Thyroid gland (tissue), 7 donors: ENCODE data around the genes ZMAT5, ASCC2, SEC14L4 and SEC14L6.

GRCh38 chr22:29673274-29673473 is 46.6 kb upstream of the CABP7 start:
- PRO-cap, 2 experiments, result no peak in any of the 2 experiments
- RAMPAGE, long total RNA, 5 experiments, result no peak in any of the 5 experiments

DNA sequence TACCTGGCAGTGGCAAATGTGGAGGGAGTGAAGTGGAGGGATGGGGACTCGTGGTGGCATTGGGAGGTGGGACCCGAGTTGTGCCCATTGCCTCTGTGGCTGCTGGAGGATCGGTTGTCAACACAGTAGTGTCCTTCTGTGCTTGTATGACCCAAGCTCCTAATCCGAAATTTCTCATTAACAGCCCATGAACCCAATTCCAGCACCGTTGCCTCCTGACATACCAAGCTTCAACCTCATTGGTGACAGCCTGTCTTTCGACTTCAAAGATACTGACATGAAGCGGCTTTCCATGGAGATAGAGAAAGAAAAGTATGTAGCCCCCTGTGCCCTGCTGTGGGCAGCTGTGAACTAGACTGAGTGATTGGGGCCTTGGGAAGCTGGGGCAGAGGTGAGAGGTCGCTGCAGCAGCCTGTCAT is 41.8 kb upstream of the CABP7 start:
- PRO-cap, 2 experiments, result no peak in any of the 2 experiments
- RAMPAGE, long total RNA, 5 experiments, result no peak in any of the 5 experiments

- PRO-cap, 2 experiments, result peak in 2 of 2 experiments; most common minus-strand start chr22:29767007 (in 2)
- RAMPAGE, long total RNA, 5 experiments, result start-site peak on the minus strand in 4 of 5 experiments, at chr22:29766937-29767000 at its widest, 58 to 462 reads per replicate
These were observed at the start of gene ZMAT5 for GRCh38 chr22:29766240-29767151. Gene ZMAT5, minus strand, starts transcription at chr22:29767007.

DNA sequence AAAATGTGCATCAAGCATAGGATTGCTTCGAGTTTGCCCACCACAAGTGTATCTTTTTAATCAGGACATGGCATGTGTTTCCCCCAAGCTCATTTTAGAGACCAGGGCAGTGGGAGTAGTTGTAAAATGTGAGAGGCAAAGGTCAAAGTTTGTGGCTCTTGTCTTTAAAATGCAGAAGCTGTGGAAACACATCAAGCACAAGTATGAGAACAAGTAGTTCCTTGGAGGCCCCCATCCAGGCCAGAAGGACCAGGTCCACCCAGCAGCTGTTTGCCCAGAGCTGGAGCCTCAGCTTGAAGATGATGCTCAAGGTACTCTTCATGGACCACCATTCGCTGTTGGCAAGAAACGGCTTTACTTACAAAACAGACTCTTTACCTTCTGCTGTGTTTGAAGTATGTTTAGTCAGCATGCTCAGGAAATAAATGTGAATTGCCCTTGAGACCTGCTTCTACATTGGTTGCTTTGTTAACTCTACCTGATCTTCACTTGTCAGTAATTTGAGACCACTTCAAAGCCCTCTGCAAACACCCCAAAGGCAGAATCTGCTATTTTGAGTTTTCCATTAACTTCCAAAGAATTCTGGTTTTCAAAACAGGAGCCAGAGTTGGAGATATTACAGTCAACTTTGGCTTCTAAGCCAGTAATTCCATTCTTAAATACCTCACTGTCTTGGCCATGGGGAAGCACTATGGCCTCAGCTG is 2.5 kb downstream of the UQCR10 start:
- PRO-cap, 2 experiments, result no peak in any of the 2 experiments
- RAMPAGE, long total RNA, 5 experiments, result no peak in any of the 5 experiments

DNA sequence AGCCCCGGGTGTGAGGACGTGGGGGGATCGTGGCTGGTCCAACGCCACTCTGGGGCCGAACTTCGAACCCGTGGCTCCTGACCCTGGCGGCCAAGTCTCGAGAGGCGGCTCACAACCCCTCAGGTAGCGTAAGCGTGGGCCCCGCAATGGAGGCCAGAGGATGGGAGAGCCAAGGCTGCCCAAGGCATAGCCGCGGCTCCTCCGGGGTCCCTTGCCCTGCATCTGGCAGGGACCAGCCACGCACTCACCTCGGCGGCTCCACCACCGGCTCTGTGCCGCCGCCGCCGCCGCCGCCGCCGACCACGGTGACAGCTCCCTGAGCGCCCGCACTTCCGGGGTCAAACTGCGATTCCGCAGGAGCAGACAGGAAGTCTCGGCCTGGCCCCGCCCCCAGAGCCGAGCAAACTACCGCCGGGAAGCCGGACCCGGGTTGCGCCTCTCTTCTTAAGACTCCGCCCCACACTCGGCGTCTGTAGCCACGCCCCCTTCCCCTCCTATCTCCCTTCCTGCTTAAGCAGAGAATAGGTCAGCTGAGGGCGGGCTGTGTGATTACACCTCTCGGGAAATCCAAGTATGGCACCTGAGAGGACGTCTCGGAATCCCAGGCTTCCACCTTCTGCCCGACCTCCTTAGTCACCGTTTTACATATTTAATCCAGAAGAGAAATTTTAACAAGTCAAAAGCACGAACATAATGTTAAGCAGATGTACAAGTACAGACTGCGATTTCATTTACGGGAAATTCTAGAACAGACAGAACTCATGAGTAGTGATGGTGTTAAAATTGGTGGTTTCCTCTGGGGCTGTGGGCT is at the start of gene ASCC2:
ASCC2 (minus strand) TSS at position 345 of the 811 bp plus-strand sequence.
- PRO-cap, 2 experiments, result peak in 2 of 2 experiments; most common plus-strand start position 524 of the sequence (in 2); most common minus-strand start position 326 of the sequence (in 2)
- RAMPAGE, long total RNA, 5 experiments, result start-site peak on the minus strand in 4 of 5 experiments, centred at positions 312 to 321 of the sequence, 201 to 1,956 reads per replicate

DNA sequence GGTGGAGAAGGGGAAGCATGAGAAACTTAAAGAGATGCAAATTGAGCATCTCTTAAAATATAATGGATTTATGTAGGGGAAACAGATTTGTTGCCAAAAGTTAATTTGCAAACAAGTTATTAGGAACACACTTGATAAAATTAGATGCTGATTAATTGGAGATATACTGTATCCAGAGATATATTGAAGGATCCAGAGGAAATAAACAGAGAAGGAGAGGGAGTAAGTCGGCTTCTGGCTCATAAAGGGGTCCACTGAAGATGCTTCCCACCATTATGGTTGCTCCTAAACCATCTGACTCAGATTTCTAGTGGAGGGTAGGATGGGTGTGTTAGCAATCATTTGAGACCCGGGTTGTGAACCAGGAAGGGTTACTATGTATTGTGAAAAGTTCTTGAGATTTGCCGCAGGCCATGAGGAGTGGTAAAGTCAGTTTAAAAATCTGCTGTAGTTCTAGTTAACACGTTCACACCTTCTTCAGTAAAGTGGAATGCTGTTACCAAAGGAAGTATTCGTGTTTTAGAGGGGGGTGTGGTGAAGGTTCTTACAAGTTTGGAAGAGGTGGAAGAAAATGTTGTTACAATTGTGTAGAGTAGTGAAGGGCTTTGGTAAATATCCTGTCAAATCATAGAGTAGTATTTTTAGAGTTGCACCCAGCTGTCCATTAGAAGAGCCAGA is 2.5 kb downstream of the MTMR3 start:
- PRO-cap, 2 experiments, result no peak in any of the 2 experiments
- RAMPAGE, long total RNA, 5 experiments, result no peak in any of the 5 experiments

- PRO-cap, 2 experiments, result no peak in any of the 2 experiments
- RAMPAGE, long total RNA, 5 experiments, result no peak in any of the 5 experiments
These were observed 32.9 kb upstream of the HORMAD2 start for GRCh38 chr22:30047272-30047878.

GRCh38 chr22:30208700-30209496 is 37.7 kb downstream of the LIF start:
- PRO-cap, 2 experiments, result no peak in any of the 2 experiments
- RAMPAGE, long total RNA, 5 experiments, result no peak in any of the 5 experiments

GRCh38 chr22:30212385-30212876 is 34.1 kb downstream of the LIF start:
- PRO-cap, 2 experiments, result peak in 1 of 2 experiments; most common plus-strand start chr22:30212793 (in 1); most common minus-strand start chr22:30212623 (in 1)
- RAMPAGE, long total RNA, 5 experiments, result no peak in any of the 5 experiments

DNA sequence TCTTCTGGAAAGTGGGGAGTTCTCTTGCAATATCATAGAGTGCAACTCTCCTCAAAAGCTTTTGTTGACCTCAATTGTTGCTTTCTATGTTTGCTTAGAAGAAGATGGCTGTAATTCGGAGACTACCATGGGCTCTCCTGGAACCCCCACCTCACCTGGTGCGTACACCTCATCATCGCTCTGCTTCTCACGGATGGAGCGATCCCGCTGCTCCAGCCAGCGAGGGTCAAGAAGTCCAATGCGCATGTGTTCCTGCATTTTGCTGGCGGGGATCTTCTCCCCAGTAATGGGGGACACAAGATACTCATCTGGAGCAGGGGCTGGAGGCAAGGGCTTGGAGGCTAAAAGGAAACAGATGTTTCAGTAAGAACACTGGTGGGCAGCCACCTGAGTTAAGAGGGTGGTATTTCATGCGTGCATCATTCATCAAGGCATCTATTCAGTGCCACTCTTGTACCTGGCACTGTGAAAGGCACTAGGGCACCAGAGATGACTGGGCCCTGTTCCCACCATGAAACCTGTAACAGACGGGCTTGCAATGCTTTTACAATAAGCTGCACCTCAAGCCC is 13.4 kb upstream of the TBC1D10A start:
- PRO-cap, 2 experiments, result no peak in any of the 2 experiments
- RAMPAGE, long total RNA, 5 experiments, result no peak in any of the 5 experiments

GRCh38 chr22:30341002-30341967 is 14.5 kb upstream of the TBC1D10A start:
- PRO-cap, 2 experiments, result no peak in any of the 2 experiments
- RAMPAGE, long total RNA, 5 experiments, result no peak in any of the 5 experiments

- PRO-cap, 2 experiments, result no peak in any of the 2 experiments
- RAMPAGE, long total RNA, 5 experiments, result no peak in any of the 5 experiments
These were observed 2.4 kb downstream of the SF3A1 start for GRCh38 chr22:30354170-30354750.

DNA sequence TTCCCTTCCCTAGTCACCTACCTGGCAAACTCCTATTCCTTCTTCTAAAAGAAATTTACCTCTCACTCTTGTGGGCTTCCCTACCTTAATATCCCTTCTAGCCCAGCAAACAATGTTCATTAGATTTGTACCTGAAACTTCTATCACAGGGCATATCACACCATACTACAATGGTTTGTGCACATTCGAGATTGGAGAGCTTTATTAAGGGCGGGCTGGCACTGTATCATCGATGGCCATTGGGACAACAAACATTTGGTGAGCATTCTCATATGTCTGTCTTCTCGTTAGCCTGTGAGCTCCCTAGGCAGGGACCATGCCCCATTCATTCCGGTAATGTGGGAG is 817 bp downstream of the SF3A1 start:
- PRO-cap, 2 experiments, result no peak in any of the 2 experiments
- RAMPAGE, long total RNA, 5 experiments, result no peak in any of the 5 experiments

GRCh38 chr22:30362369-30363151 is 5.8 kb downstream of the CCDC157 start:
- PRO-cap, 2 experiments, result no peak in any of the 2 experiments
- RAMPAGE, long total RNA, 5 experiments, result no peak in any of the 5 experiments

DNA sequence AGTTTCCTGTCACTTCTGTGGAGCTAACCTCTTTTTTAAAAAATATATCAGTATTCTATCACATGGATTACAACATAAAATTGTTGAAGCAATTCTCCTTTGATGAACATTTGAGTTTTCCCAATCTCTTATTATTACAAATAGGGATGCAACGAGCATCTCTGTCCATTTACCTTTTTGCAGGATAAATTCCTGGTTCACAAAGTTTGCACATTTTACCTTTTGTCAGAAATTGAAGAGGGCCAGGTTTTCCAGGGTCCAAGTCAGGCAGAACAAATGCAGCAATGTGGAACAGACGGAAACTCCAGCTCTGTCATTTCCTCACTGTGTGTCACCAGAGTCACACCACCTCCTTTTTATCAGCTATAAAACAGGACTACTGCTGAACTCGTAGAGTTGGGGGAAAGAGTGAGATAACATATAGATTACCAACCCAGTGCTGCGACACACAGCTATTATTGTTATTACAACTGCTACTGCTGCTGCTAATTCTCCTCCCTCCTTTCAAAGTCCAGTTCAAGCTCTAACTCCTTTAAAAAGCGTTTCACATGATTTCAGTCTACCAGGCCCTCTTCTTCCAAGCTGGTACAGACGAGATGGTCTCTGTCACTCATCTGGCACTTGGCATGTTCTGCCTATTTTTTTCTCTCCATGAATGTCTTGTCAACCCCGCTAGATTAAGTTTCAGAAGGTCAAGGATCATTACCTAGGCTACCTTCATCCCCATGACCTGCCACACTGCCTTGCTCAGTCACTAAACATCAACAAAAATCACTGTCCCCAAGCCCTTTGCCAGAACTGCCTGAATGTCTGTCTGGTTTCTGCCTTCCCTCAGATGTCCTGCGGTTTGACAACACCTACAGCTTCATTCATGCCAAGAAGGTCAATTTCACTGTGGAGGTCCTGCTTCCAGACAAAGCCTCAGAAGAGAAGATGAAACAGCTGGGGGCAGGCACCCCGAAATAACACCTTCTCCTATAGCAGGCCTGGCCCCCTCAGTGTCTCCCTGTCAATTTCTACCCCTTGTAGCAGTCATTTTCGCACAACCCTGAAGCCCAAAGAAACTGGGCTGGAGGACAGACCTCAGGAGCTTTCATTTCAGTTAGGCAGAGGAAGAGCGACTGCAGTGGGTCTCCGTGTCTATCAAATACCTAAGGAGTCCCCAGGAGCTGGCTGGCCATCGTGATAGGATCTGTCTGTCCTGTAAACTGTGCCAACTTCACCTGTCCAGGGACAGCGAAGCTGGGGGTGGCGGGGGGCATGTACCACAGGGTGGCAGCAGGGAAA is 3.7 kb upstream of the MTFP1 start:
- PRO-cap, 2 experiments, result peak in 1 of 2 experiments; most common plus-strand start position 394 of the sequence (in 1)
- RAMPAGE, long total RNA, 5 experiments, result no peak in any of the 5 experiments

DNA sequence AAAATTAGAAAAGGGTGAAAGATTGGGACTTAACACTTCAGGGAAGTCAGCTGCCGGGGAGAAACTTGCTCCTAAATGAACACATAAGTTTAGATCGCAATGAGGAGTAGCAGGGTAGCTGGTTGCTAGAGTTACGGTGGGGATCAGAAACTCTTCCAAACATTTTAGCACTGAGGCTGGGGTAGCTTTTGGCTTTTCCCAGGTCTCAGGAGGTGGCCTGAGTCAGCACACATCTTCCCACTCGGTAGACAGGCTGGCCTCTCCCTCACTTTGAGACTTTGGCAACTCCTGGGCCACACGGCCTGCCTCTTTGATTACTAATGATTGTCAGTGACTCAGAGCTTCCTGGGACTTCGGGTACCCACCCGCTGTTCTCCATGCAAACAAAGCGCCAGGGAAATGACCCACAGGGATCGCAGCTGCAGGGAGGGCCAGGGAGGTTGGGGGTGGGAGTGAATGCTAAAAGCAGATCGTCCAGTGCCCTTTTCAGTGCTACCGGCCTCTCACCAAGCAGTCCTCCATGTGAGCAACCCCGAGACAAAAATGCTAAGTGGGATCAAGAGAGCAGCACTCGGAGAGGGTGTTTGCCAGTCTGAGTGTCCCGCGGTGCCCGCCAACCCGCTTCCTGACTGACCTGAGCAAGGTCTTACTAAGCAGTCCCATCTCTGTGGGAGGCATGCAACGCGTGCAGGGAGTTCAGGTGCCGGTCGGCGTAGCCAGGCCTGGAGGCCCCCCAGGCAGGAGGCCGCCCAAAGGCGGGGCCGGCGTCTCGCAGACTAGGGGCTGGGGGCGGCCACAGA is 2.6 kb upstream of the MTFP1 start:
- PRO-cap, 2 experiments, result peak in 2 of 2 experiments; most common plus-strand start position 386 of the sequence (in 2); most common minus-strand start position 219 of the sequence (in 1)
- RAMPAGE, long total RNA, 5 experiments, result no peak in any of the 5 experiments

DNA sequence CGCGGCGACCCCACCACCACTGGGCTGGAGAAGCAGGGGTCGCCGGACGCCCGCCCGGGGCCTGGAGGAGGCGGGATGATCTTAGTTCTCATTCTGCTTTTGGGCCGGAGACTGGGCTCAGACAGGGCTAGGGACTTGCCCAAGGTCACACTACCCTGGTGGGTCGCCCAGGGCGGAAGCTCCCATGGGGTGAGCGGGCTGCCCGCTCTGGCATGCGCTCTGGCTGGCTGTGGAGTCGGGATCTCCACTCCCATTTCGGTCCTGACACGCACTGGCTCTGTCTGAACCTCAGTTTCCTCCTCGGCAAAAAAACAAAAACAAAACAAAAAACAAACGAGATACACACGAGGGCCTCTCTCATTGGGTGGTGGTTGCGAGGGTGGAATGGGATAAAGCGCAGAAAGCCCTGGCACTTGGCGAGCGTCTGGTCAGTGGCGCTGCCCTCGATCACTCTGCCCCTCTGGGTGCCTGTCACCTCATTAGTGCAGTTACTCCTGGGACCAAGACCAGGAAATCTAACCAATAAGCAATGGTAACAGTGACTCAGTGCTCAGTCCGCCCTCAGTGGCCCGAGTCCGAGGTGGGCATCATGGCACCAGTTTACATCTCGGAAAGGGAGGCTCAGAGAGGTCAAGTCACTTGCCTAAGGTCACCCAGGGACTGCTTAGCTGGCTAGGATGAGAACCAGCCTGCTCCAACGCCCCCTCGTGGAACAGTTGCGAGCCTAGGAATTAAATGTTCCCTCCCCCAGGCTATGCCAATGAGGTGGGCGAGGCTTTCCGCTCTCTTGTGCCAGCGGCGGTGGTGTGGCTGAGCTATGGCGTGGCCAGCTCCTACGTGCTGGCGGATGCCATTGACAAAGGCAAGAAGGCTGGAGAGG is 638 bp downstream of the MTFP1 start:
- PRO-cap, 2 experiments, result peak in 2 of 2 experiments; most common plus-strand start position 419 of the sequence (in 1); most common minus-strand start position 454 of the sequence (in 2)
- RAMPAGE, long total RNA, 5 experiments, result no peak in any of the 5 experiments

GRCh38 chr22:30505115-30506000 is at the start of gene SEC14L4:
Gene SEC14L4, minus strand, starts transcription at chr22:30505695.
- PRO-cap, 2 experiments, result no peak in any of the 2 experiments
- RAMPAGE, long total RNA, 5 experiments, result no peak in any of the 5 experiments

GRCh38 chr22:30546593-30546846 is at the start of gene SEC14L6:
Gene SEC14L6, minus strand, starts transcription at chr22:30546741.
- PRO-cap, 2 experiments, result no peak in any of the 2 experiments
- RAMPAGE, long total RNA, 5 experiments, result no peak in any of the 5 experiments

DNA sequence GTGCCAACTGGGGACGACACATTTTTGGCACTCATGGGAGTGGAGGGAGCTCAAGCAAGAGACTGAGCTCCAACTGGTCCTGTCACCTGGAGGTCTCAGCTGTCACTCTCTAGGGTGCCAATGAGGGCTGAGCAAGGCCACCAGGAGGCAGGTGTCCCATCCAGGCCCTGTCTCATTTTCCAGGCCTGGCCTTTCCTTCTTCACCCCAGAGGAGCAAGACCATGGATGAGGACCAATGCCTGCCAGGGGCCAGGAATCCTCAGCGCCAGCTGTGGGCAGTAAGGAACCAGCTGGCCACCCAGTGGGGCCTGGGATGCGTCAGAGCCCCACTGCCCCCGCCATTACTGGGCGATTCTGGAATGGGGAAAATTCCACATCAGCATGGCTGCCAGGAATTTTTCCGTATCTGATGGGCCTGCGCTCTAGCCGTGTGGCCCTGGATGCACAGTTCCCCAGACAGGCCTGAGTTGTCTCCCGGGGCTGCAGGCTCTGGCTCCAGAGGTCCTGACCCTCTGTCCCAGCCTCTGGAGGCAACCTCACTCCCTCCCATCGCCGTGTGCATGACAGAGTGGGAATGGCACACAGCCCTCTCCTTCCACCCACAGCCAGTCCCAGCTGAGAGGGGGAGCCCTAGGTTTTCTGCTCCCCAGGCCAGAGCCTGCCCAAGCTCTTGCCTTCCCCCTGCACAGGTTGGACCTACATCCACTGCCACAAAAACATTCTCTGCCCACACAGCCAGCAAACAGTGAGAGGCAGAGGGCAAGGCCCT is 784 bp upstream of the GAL3ST1 start:
- PRO-cap, 2 experiments, result peak in 1 of 2 experiments; most common minus-strand start position 271 of the sequence (in 1)
- RAMPAGE, long total RNA, 5 experiments, result no peak in any of the 5 experiments